ENCODE data around the genes DUSP7, TWF2 and DNAH1.

DNA sequence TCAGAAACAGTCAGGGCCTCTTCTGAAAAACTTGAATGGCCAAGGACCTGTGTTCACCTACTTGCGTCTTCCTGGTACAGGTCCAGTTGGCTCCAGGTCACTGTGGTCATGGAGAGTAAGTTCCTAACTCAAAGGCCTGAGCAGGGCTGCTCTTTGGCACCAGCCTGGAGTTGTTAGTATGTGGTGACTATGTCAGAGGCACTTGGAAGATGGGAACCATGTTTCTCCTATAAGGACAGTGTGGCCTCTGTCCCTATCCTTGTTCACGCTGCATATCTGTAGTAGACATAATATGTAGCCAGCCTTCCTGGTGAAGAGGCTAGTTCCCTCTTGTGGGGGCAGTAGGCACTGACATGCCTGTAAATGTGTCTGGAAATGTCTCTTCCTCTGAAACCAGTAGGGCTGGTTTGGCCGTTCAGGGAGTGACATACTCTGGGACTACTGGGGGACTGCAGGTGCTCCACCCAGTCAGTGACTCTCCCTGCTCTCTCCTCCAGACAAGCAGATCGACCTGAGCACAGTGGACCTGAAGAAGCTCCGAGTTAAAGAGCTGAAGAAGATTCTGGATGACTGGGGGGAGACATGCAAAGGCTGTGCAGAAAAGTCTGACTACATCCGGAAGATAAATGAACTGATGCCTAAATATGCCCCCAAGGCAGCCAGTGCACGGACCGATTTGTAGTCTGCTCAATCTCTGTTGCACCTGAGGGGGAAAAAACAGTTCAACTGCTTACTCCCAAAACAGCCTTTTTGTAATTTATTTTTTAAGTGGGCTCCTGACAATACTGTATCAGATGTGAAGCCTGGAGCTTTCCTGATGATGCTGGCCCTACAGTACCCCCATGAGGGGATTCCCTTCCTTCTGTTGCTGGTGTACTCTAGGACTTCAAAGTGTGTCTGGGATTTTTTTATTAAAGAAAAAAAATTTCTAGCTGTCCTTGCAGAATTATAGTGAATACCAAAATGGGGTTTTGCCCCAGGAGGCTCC, 2.4 kb upstream of the RBM15B start:
- RRBS = no CpG with 5 or more reads among the region's 8 CpGs

GRCh38 chr3:51413739-51414237, 22.7 kb downstream of the RBM15B start:
- RRBS = no CpG with 5 or more reads among the region's 5 CpGs

GRCh38 chr3:51681862-51682287, 10.8 kb downstream of the TEX264 start:
- RRBS = no CpG with 5 or more reads among the region's 3 CpGs

- RRBS = no CpG with 5 or more reads among the region's 1 CpG
Observed at GRCh38 chr3:51798535-51799136, 19.6 kb upstream of the IQCF6 start.

- RRBS = no CpG with 5 or more reads among the region's 19 CpGs
Observed at GRCh38 chr3:52022403-52023315, 27.0 kb upstream of the RPL29 start.

DNA sequence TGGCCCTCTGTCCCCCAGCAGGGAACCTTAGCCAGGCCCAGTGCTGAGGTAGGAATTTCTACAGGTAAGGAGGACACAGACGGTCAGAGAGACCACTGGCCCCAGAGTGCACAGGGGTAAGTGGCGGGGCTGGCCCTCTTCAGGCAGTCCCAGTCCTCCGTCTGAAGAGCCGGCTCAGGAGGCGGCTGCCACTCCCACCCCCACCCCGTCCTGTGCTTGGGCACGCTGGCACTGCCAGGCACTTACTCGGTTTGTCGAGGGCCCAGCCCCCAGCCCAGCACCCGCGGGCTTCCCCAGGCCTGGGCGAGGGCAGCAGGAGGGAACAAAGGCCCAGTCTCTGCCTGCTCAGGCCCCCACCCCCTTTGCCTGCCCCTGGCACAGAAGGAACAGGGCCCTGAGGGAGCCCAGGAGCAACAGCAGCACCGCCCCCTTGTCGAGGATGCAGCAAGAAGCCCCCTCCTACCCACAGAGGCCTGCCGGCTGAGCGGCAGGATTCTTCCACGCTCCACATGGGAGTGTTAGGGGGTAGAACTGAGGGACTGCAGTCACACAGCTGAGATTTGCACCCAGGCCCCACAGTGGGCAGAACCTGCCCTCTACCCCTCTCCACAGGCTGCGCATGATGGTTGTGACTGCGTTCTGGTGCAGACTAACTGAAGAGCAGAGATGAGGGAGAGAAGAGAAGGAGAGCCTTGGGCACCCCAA, 9.0 kb downstream of the DUSP7 start:
- RRBS = no CpG with 5 or more reads among the region's 19 CpGs

DNA sequence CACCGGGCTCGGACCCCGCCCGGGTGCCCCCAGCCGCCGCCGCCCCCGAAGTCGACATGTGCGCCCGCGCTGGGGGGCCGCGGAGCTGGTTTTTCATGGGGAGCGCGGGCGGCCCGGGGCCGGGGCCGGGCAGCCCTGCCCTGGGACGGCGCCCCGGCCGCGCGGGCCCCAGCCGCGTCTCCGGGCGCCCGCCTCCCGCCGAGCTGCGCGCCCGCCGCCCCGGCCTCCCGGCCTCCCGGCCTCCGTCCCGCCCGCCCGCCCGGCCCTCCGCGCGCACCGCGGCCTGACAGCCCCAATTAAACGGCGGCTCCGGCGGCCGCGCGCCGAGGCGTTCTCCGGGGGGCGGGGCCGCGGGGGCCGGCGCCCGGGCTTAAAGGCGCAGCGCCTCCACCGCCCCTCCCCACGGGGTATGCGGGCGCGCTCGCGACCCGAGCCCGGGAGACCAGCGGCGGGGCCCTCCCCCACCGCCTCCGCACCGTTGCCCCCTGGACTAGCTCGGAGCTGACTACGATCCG, at the start of gene DUSP7:
DUSP7 (minus strand) TSS at position 302 of the 515 bp plus-strand sequence.
- RRBS = 1% methylated on average over 48 of the region's 85 CpGs

DNA sequence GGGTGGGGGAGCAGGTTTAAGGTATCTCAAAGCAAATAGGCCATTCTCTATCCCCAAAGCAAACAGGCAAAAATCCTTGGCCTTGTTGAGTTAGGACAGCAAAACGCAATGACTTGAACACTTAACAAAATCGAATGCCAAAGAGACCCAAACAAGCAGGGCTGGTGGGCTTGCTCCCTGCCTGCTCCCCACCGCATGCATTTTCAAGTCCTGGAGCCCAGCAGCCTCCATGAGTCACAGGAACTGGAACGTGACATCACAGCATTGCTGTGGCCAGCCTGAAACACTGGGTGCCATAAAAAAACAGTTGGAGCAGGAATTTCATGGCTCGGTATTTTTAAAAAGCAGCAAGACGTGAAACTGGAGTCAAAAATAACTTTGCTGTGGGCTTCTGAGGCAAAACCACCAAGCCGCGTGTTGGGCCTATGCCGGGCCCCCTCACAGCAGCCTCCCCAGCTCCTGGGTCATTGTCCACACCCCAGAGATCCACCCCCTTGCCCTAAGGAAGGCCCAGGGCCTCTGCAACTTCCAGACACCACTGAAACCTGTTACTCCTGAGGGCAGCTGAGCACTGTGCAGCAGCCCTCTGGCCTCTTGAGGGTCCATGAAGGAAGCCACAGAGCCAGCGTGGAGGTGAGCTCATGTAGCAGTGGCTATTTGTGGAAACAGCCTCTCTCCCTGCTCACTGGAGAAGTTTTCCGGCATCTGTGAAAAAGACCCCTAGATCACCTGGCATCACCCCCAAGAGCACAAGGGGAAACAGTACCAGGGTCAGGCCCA, 33.8 kb upstream of the DUSP7 start:
- RRBS = no CpG with 5 or more reads among the region's 11 CpGs

DNA sequence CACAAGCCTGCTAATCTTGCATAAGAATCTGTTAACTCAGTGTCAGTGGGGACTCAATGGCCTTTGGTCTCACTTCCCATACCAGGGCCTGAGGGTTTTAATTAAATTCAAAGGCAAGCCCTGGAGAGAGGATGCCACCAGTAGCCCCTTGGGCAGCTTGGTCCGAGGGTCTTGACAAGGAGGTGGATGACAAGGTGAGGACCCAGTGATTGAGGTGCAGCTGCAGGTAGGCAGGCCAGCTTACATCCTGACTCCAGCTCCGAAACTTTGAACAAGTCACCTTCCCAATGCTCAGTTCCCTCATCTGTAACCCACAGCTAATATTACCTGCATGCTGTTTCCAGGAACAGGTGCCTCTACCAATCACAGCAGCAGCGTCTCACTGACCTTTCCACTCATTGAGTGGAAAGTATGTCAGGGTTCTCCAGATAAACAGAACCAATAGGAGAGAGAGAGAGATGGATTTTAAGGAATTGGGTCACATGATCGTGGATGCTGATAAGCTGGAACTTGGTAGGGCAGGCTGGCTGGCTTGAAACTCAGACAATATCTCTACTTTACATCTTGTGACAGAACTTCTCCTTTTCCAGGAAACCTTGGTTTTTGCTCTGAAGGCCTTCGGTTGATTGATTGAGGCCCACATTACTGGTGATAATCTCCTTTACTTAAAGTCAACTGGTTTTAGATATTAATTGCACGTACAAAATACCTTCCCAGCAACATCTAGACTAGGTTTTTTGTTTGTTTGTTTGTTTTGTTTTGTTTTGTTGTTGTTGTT, 9.0 kb upstream of the ALAS1 start:
- RRBS = no CpG with 5 or more reads among the region's 6 CpGs

DNA sequence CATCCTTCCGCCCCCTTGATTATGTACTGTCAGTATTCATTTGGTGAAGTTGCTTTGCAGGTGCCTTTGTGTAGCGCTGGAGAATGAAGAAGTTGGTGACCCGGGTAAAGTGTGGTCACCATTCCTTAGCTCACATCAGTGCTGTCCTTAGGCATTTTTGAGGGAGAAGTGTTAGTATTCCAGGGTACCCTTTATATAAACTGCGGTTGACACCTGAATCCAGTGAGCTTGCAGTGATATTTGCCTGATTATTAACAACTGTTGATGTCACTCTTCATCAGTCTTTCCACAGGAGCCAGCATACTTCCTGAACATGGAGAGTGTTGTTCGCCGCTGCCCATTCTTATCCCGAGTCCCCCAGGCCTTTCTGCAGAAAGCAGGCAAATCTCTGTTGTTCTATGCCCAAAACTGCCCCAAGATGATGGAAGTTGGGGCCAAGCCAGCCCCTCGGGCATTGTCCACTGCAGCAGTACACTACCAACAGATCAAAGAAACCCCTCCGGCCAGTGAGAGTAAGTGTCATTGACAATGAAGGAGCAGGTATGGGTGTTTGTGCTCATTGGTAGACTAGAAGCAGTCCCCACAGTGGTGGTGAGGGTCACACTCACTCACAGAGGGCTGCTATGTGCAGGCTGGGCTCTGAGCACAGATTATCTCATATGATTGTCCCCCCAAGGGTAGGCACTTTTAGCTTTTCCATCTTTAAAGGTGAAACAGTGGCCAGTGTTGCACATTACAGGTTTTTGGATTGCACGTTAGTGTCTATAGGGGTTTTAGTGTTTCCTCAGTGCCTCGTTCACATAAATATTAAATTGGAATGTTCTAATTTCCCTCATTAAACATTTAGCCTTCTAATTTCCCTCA, 1.2 kb downstream of the ALAS1 start:
- RRBS = no CpG with 5 or more reads among the region's 11 CpGs

DNA sequence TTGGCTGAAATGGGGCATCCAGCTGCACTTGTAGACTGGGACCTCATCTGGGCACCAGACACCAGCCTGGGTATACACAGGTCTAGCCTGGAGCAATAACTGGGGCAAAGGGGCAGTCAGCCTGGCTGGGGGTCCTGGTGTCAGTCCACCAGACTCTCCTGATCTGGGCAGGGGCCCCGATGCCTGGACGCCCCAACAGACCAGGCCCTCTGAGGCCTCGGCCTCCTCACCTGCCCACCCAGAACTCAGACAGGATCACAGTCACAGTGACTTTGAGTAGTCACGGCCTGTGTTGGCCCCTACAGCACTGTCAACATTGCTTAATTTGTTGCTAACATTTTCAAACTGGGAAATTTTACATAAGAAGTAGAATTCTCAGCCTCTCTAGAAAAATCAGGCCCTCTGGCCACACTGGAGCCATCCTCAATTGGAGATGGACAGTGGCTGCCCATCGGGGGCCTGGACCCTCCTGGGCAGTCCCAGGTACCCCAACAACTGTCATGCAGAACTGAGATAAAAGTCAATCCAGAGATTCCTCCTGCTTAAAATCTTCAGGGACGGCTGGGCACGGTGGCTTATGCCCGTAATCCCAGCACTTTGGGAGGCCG, 5.8 kb downstream of the TWF2 start:
- RRBS = no CpG with 5 or more reads among the region's 9 CpGs

DNA sequence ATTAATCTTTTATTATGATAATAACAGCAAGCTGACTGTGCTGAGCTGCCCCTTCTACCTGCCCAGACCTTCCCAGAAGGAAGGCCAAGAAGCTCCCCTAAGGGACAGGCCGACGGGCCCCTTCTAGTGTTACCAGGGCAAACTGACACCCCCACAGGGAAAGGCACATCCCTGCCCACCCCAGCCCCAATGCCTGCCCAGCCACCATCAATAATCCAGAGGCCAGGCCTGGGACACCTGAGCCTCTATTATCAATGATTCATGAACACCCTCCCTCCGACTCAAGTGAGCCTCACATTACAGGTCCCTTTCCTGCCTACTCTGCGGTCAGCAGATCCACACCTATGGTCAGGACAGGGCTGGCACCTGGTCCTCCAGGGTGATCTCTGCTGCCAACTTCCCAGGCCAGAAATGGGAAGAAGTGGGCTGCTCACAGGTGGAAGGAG, 1.9 kb downstream of the TWF2 start:
- RRBS = no CpG with 5 or more reads among the region's 4 CpGs

DNA sequence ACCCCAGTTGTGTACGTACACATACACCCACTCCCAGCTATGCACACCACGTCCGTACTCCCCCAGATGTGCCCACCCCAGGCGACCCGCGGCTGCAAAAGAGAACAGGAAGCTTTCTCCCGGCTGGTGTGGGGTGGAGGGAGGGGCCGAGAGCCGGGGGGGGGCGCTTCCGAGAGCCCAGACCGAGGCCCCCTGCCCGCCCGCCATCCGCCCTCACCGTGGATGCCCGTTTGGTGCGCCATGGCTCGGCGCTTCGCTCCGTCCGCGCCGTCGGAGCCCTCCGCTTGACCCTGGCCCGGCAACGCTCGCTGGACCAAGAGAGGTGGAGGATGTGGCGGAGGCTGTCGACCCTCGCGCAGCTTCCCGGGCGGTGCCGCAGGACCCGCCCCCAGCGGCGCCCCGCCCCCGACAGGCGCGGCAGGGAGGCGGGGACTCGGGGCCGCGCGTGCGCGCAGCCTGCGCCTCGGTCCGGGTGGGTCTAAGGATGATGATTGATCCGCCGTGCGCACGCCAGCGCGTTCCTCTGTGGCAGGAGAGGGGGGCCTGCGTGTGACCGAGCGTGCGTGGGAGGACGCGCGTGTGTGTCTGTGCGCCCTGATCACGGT, at the start of gene TWF2:
TWF2 (minus strand) TSS at position 384 of the 605 bp plus-strand sequence.
- RRBS = 2% methylated on average over 21 of the region's 69 CpGs

- RRBS = no CpG with 5 or more reads among the region's 4 CpGs
Observed at GRCh38 chr3:52255728-52256530, 10.4 kb downstream of the PPM1M start.

DNA sequence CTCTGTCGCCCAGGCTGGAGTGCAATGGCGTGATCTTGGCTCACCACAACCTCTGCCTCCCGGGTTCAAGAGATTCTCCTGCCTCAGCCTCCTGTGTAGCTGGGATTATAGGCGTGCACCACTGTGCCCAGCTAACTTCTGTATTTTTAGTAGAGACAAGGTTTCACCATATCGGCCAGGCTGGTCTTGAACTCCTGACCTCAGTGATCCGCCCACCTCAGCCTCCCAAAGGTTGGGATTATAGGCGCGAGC, 8.4 kb downstream of the WDR82 start:
- RRBS = no CpG with 5 or more reads among the region's 8 CpGs

- RRBS = no CpG with 5 or more reads among the region's 9 CpGs
Observed at GRCh38 chr3:52311409-52312182, 4.5 kb upstream of the DNAH1 start.

DNA sequence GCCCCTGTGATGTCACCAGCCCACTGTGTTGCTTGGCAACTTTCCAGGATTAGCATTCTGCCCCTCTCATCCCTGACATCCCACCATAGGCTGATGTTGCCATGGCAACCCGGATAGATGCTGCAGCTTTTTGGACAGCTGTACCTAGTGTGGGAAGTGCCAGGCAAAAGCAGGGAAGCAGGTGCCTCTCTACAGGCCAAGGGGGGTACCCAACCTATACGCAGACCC, at the start of gene DNAH1:
DNAH1 (plus strand) TSS at position 201 of the 228 bp plus-strand sequence.
- RRBS = no CpG with 5 or more reads among the region's 2 CpGs

DNA sequence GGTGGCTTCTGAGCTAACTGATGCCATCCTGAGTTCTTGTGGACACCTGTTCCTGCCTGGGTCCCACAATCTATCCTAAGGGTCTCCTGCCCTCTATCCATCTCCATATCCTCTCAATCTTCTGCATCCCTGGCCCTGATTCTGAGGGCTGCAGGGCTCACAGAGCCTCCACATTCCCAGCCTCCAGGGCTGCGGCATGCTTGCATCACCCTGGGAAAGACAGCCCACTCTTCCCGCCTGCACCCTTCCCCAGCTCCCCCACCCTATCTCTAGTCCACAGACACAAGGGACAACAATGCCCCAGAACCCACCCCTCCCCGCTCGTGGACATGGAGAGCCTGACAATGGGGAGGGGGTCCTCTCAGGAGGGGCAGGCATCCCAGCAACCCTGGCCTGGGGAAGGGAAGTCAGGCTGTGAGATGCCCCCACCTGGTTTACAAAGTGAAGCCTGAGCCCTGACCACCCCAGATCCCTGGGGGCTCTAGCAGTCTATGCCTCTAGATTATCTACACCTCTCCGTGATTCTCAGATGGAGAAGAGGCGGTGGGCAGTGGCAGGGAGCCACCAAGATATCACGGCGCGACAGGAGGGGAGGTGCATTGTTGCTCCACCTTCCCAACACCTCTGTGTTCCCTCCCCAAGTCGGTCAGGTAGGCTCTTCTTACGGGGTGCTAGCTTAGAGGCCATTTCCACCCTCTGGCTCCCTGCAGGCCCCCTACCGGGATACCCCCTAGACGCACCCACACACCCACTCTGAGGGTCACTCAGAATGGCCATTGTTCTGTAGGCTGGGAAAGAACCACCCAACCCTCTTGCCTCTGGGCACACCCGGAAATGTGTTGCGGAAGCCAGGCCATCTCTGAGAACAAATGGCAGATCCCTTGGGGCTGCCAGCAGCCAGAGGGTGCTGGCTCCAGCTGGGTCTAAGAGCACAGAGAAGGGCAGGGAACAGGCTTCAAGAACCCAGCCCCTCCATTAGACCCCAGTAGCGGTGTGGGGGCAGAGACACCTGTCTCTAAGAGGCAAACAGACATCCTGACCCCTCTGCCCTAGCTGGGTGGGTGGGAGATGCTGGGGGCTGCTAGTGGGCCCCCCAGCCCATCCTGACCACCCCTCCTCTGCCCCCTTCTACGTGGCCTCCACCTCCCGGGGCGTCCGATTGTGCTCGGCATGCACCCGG, 10.0 kb downstream of the SEMA3G start:
- RRBS = 81% methylated on average over 4 of the region's 22 CpGs

DNA sequence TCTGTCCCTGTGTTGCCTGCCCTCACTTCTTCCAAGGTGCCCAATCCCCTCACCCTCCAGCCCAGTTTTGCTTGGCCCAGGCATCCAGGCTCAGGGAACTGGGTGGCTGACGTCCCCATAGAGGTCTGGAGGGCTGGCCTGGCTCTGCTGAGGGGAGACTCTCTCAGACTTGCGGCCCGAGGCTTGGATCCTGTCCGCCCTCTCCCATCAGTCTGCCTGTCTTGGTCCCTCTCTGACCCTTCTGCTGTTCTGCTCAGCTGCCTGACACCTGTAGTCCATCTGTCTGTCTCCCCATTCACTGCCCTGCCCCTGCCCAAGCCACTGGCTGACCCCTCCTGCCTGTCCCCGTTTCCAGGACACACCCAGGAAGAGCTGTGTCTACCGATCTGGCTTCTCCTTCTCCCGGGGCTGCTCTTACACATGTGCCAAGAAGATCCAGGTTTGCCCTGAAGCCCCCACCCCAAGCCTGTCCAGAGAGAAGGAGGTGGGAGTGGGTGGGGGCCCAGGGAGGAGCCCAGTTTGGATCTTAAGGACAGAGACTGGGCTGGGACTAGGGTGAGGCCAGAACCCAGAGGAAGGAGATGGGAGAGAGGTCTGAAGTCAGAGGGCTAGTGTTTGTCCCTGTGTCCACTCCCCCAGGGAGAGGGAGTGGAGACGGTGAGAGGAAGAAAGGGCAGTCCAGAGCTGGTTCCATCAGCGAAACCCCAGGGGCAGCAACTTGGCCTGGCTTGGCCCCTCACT, 18.4 kb downstream of the NT5DC2 start:
- RRBS = no CpG with 5 or more reads among the region's 9 CpGs

DNA sequence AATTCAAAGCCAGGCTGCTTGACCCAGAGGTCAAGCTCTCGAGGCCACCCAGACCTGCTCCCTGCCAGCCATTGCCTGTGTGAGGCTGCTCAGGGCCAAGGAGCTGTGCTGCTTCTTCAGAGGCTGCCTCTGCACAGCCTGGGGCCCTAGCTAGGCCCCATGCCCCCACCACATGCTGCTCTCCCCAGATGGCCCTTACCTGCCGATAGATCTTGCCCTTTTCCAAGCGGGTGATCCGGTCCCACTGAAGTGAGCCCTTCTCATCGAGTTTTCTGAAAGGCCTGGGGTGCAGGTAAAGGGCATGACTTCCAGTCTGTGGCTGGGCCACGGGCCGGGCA, 6.6 kb downstream of the NT5DC2 start:
- RRBS = 85% methylated on average over 2 of the region's 7 CpGs

All from T47D (cell line).